T-cell (primary cell): ENCODE measurements around a stretch of chr5.

DNA sequence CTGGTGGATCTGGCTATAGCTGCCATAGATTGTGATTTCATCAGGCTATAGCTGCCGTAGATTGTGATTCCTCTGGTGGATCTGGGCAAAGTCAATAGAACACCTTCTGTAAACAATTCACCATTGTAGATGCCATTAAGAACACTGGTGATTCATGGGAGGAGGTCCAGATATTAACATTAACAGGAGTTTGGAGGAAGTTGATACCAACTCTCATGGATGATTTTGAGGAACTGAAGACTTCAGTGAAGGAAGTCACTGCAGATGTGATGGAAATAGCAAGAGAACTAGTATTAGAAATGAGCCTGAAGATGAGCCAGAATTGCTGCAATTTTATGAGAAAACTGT lies 26.9 kb downstream of the TCERG1 start:
- PRO-cap, 7 experiments = no peak in any of the 7 experiments

- PRO-cap, 7 experiments = no peak in any of the 7 experiments
Observed at GRCh38 chr5:146489658-146490671, 26.0 kb downstream of the GPR151 start.

- PRO-cap, 7 experiments = no peak in any of the 7 experiments
Observed at GRCh38 chr5:146667622-146668146, 151.7 kb upstream of the GPR151 start.

- PRO-cap, 7 experiments = peak in 3 of 7 experiments; most common plus-strand start chr5:146752031 (in 2); most common minus-strand start chr5:146751905 (in 1)
Observed at GRCh38 chr5:146751640-146752307, 126.8 kb downstream of the PPP2R2B start.

DNA sequence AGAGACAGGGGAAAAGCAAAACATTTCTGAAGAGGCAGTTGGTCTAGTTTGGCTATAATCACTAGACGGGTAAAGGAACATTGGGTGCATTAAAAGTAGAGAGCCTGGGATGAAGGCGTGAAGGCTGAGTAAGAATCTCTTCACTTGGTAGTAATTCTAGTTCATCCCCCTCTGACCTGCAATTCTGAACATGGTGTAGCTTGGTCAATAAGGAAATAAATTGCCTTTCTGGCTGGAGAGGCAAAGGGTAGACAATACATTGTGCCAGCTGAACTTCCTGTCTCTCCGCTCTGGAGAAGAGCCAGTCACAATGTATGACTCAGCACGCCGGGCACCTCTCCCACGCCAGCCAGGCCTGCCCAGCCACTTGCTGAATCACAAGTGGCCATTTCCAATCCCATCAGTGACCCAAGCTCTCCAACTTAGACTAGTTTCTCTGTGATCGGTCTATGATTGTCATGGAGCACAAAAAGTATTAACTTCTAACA lies 75.4 kb downstream of the STK32A start:
- PRO-cap, 7 experiments = no peak in any of the 7 experiments

- PRO-cap, 7 experiments = no peak in any of the 7 experiments
Observed at GRCh38 chr5:147482406-147482657, 27.5 kb downstream of the DPYSL3 start.

DNA sequence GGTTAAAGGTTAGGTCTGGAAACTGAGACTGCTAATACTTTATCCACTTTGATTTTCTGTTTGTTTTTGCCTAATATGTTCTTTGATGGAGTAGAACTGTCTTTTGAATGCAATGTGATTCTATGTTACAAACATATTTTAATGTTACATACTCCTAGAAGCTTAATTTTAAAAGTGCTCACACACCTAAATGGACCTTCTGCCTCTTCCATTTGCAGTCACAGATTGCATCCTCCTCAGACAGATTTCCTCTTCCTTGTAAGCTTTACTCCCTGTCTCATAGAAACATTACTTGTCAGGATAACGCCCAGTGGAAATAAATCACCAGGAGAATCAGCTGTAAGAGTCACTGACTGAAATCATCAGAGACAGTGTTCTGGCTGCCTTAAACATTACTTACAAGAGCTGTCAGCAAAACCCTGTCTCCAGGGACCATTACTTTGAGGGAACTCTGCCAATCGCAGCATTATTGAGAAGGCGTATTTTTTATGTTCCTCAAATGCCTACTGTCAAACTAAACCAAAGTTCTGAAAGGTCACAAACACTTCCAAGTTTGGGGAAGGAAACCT lies 5.9 kb downstream of the DPYSL3 start:
- PRO-cap, 7 experiments = no peak in any of the 7 experiments

- PRO-cap, 7 experiments = no peak in any of the 7 experiments
Observed at GRCh38 chr5:147551389-147552151, 41.7 kb upstream of the DPYSL3 start.

DNA sequence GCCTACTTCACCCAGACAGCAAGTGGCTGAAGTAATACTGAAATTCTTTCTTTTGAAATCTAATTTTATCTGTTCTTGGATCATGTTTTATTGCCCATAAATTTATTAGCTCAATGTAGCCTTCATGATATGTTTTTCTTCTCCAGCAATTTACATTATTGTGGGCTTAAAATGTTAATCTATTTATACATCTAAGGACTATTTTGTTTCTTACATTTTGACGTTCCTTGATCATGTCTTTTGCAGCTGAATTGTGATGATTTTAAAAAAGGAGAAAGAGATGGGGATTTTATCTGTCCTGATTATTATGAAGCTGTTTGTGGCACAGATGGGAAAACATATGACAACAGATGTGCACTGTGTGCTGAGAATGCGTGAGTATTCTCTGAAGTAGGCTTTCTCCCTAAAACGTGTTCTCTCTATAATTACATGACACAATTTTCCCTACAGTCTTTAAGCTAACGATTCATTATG lies 22.4 kb downstream of the SPINK5 start:
- PRO-cap, 7 experiments = no peak in any of the 7 experiments

DNA sequence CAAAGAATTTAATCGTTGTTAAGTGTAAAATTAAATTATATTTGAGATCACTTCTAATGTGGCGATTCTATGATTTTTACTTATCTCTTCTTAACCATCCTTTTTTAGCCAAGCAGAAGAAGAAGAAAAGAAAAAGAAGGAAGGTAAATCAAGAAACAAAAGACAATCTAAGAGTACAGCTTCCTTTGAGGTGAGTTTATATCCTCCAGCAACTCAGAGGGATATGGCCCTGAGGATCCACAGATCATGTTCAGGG lies 37.4 kb downstream of the SPINK5 start:
- PRO-cap, 7 experiments = no peak in any of the 7 experiments

DNA sequence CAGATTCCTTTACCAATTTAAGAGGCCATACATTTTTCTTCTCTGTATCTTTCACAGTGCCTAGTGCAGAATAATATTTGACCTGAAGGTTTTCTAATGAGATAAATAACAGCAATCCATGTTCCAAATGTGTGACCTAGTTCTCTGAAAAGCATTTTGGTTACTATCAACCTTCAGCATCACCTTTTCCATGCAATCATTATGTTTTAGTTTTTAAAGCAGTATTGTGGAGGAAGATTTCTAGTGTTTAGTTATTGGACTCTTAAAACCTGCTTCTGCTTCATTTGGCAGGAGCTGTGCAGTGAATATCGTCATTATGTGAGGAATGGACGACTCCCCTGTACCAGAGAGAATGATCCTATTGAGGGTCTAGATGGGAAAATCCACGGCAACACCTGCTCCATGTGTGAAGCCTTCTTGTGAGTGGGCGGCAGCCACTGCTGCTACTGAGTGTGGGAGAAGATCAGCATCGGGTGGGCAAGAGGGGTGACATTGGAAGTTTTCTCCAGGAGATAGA lies 47.8 kb downstream of the SPINK5 start:
- PRO-cap, 7 experiments = no peak in any of the 7 experiments

DNA sequence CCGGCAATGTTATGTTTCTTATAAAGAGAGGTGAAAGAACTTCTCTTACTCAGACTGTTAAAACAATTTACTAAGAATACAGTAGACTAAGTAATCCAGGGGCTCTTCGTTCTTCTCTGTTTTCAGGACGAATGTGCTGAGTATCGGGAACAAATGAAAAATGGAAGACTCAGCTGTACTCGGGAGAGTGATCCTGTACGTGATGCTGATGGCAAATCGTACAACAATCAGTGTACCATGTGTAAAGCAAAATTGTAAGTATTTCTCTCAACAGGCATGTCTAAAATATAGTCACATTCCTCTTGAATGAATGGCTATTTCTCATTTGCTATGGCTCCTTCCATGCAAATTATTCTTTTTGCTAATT lies 50.1 kb upstream of the SPINK14 start:
- PRO-cap, 7 experiments = no peak in any of the 7 experiments

DNA sequence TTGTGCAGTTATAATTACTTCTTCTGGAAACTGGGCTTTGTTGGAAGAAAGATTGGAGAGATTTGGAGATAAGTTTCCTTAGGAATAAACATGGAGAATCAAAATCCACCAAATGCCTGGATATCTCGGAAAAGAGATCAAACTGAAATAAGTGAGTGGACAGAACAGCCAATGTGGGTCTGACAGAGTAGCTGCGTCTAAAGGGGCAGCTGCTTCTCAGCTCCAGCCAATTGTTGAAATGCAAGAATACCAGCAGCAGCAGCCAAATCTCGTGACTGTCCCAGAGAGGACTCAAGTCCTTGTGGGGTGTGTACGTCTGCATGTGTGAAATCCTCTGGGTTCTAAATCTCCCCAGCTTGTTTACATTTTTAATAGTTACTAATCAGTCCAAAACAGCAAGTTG lies 85.6 kb upstream of the ADRB2 start:
- PRO-cap, 7 experiments = no peak in any of the 7 experiments

DNA sequence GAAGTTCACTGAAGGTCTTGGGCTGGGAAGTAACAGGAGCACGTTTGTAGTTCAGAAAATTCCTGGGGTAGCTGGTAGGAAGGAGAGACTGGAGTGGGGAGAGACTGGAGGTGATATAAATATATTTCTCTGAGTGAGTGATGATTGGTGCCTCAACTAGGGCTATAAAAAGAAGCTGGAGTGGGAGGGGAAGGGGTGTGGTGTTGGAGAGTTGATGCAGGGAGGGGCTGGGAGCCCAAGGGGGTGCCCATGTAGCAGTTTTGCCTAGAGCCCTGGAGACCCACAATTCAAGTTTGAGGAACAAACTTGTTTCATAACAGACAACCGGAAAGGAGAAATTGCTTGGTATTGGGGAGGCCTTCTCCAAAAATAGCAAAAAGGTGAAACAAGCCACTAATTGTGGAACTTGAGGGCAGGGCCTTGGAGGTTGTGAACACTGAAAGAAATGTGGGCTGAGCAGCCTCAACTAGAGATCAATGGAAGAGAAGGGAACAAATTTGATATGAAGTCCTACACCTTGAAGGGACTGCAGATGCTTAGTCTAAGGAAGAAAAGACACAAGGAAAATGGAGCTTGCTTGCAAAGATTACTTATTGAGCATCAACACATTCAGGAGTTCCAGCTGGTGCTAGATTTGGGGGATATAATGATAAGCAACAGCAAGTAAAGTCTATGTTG lies 20.4 kb upstream of the ADRB2 start:
- PRO-cap, 7 experiments = no peak in any of the 7 experiments

- PRO-cap, 7 experiments = no peak in any of the 7 experiments
Observed at GRCh38 chr5:148924716-148925263, 98.4 kb downstream of the ADRB2 start.

DNA sequence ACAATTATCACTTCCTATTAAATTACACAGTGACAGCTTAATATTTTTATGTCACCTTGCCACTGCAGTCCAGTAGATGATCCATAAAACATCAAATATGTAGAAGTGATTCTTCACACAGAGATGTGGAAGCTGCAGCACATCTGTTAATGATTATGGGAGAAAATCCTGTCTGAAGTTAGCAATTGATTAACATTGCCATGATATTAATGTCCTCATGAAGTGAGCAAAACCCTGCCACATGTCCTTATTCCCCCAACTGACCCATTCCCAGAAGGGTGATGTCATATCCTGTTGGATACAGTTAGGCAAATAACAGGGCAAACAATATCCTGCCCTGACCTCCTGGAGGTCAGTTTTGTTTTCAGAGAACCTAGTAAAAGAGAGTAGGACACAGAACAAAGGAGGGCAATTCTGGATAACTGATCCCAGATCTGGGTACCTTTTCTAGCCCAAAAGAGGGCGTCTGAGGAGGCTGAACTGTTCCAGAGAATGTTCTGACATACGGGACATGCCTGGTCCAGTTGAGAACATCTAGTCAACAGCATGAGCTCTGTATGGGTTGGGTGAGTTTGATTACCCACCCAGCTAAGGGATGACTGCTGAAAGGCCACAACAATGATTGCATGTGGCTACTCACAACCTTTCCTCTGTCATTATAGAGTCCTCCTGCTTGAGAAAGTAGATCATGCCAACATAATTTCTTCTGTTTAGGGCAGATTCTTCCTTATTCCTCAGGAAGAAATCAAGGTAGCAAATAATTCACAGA lies 11.1 kb downstream of the ABLIM3 start:
- PRO-cap, 7 experiments = no peak in any of the 7 experiments

GRCh38 chr5:149177804-149178479 lies 36.6 kb downstream of the ABLIM3 start:
- PRO-cap, 7 experiments = no peak in any of the 7 experiments

GRCh38 chr5:149368145-149368927 lies 10.5 kb downstream of the PCYOX1L start:
- PRO-cap, 7 experiments = no peak in any of the 7 experiments

DNA sequence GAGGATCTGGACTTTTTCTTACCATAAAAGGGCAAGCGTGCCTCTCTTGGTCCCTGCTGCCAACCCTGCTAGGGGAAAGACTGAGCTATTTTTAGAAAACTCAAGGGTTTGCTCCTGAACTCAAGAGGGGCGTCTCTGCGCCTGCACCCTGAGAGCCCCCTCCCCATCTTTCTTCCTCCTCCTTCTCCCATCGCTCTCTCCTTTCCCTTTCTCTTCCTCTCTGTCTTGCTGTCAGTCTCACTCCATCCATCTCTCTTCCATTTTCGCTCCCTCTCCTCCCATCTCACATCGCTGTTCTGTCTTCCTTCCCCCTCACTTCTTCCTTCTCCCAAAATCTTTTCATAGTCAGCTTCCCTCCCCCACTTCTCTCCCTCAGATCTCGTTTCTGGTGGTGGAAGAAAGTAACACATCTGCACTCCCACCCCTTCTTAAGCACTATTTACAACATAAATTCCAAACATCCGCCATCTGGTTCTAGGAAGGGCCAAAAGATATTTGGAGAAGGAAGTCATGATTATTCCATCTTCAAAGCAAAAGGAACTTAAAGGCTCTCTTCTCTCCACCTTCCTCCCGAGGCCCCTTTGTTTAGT lies 38.2 kb upstream of the IL17B start:
- PRO-cap, 7 experiments = no peak in any of the 7 experiments

DNA sequence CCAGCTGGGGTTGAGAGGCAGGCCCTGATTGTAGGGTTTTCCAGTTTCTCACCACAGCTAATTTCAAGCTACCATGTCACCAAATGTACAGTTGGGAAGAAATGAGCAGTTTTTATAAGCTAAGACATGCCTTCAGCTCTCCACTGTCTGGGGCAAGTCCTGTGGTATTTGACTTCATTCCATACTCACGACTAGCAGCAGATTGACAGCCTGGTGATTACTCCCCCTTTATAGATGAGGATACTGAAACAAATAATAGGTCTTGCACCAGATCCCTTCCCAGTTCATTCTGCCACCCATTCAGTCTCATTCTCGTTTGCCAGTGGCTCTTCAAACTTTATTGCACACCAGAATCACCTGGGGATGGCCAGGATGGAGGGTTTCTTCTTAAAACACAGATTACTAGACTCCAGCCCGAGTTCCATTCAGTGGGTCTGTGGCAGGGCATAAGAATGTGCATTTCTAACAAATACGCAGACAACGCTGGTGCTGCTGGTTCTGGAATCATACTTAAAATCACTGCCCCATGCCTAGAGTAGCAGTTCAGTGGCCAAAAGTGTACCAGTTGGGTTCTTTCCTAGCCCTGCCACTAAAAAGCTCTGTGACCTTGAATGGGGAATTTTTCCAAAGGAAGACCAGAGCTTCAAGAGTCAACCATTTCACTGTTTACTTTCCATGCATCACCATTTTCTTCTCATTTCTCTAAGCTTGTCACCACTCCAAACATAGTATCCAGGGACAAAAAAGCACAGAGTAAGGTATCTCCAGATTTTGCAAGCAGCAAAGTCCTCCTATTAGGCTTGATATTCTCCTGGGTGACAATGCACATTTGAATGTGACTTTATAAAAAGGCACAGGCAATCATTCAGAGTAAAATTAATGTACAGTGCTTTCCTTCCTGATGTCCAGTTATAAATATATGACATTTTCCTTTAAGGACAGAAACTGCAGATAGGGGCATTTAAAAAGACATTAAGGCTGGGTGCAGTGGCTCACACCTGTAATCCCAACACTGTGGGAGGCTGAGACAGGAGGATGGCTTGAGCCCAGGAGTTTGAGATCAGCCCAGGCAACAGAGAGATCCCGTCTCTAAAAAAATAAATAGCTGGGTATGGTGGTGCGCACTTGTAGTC lies 64.1 kb downstream of the CSNK1A1 start:
- PRO-cap, 7 experiments = no peak in any of the 7 experiments